ENCODE results near the gene ZC3H14.

DNA sequence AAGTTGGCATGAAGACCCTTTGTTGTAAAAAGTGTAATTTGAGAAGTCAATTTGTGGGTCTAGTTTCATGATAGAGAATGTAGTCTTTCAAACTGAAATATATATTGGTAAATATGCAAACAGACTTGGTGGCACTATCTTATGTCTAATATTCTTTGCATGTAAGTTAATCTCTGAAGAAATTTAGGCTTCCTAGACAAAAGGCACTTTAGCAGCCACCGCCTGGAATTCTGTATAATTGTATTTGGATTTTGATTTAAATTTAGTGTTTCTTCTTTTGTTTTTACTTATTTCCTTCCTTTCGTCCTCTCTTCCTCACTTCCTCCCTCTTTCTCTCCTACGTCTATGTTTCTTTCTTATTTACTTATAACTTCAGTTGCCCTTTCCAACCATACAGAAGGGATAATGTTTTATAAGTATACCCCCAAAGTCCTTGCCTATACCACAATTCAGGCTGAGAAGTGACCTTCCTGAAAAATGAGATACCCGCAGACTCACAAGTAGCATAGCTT is 215.6 kb upstream of the SEL1L start:
- PRO-cap: no peak

- PRO-cap: no peak
These were observed 1159.3 kb upstream of the SEL1L start for GRCh38 chr14:82693002-82693333.

- PRO-cap: no peak
These were observed 1358.6 kb upstream of the FLRT2 start for GRCh38 chr14:84171368-84171696.

- PRO-cap: bidirectional peak, plus-strand start at chr14:85529468, minus-strand start at chr14:85529480
These were observed 805 bp upstream of the FLRT2 start for GRCh38 chr14:85528907-85529771.

DNA sequence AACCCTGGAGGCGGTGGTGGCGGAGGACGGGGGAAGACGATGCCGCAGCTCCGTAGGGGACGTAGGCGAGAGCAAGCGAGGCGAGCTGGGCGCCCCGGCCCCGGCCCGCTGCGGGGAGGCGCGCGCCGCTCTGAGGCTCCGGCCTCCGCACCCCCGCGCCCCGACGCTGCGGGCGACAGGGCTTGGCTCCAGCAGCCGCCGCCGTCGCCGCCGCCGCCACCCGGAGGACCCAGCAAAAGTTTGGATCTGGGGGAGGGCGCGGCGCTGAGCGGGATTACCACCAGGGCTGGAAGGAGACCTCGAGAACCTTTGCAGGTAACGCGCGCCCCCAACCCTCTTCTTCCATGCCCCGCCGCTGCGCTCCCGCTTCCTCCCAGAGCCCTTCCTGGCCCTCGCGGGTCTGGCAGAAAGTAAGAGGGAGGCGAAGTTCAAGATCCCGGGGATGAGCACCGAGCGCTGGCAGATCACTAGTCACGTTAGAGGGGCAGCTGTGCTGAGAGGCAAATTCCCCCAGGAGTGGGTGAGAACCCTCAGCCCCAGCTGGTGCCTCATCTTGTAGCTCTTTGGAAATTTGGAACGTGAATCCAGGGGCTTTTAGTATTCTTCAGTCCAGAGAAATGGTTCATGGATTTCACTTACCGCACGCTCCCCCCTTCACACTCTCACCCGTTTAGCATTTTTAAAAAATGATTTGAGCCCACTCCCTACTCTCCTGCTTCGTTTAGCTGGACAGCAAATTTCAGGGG is 3.9 kb downstream of the FLRT2 start:
- PRO-cap: no peak

DNA sequence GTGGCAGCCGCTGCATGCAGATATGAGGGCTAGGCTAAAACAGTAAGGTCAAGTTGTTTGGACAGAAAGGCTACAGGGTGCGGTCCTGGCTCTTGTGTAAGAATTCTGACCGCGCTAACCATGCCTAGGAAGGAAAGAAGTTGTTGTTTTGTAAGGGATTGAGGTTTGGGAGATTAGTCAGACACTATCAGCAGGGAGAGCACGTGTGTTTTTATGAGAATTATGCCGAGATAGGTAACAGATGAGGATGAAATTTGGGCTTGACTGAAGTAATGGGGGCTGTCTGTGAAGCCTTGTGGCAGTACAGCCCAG is 205.1 kb downstream of the FLRT2 start:
- PRO-cap: no peak

- PRO-cap: no peak
These were observed 381.5 kb downstream of the GALC start for GRCh38 chr14:87611588-87611833.

DNA sequence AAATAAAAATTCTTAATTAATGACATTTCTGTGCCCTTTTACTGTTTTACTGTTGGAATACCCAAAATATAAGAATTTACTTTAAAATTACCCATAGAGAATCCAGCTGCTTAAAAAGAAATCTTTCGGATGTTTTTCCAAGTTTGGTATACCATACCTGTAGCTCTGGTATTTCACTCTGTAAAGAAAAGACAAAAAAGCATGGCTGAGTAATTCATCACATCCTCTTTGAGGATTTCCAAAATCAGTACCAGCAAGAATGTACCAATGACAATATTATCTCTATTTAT is 43.3 kb downstream of the GALC start:
- PRO-cap: no peak

DNA sequence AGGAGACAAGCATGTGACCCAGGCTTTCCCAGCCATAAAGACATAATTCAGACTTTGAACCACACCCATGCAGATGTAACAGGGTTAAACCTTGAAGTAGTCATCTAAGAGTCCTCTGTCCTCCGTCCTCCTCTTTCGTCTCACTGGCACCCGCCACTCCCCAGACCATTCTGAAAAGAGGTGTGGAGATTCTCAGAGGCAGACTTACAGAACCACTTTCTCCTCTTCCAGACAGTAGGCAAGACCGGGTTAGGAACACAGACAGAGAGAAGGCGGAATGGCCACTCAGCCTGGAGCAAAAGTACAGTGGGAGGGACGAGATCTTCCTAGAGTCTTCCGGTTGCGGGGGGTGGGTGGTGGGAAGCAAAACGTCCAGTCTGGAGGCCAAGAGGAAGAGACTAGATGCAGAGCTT is 120.6 kb downstream of the KCNK10 start:
- PRO-cap: no peak

DNA sequence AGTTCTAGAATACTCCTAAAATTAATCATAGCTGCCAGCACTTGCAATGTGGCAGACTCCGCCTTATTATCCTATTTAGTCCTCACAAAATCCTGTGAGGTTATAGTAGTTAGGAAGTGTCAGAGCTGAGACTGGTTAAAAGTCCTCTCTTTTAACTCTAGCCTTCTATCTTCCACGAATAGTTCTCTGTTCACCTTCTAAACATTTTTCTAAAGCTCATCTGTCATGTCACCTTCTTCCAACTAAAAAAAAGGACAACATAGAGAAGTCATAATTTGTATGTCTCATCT is 74.3 kb downstream of the KCNK10 start:
- PRO-cap: no peak

DNA sequence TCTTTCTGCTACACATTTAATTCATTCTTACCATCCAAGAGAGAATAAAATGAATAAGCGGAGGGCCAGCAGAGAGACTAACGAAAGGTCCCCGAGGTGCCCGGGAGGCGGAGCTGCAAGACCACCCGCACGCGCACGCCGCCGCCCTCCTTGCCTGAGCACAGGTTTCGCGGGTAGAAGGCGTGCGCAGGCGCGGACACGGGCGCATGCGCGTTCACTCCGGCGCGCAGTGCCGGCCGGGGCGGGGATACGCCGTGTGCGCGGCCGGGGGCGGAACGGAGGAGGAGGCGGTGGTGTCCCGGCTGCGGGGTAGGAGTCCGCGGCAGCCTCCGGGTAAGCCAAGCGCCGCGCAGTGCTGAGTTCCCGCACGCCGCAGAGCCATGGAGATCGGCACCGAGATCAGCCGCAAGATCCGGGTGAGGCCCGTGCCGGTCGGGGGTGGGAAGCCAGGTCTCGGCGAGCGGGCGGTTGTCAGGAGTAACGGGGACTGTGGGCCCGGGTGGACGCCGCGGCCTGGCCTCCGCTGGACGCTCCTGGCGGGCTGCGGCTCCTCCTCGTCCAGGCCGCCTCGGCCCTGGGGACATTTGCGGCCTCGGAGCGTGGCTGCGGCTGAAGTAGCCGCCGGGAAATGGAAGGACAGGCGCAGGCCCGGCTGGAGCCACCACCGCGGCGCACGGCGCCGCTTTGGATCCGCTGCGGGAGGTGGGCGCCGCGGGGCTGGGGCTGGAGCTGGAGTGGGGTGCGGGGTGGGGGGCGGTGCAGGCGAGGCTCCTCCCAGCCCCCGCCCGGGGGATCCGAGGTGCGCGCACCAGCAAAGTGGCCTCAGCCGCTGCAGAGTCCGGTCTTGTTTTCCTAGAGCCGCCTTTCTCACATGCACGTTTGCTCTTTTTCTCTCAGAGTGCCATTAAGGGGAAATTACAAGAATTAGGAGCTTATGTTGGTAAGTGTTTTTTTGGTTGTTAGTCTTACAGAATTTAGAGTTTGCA is at the start of gene ZC3H14:
ZC3H14 (plus strand) TSS at position 284 of the 986 bp plus-strand sequence.
- PRO-cap: bidirectional peak, plus-strand start at position 261 of the sequence, minus-strand start at position 162 of the sequence; unidirectional peak, minus-strand start at position 686 of the sequence

GRCh38 chr14:88682078-88682545 is 110.6 kb downstream of the EML5 start:
- PRO-cap: no peak

DNA sequence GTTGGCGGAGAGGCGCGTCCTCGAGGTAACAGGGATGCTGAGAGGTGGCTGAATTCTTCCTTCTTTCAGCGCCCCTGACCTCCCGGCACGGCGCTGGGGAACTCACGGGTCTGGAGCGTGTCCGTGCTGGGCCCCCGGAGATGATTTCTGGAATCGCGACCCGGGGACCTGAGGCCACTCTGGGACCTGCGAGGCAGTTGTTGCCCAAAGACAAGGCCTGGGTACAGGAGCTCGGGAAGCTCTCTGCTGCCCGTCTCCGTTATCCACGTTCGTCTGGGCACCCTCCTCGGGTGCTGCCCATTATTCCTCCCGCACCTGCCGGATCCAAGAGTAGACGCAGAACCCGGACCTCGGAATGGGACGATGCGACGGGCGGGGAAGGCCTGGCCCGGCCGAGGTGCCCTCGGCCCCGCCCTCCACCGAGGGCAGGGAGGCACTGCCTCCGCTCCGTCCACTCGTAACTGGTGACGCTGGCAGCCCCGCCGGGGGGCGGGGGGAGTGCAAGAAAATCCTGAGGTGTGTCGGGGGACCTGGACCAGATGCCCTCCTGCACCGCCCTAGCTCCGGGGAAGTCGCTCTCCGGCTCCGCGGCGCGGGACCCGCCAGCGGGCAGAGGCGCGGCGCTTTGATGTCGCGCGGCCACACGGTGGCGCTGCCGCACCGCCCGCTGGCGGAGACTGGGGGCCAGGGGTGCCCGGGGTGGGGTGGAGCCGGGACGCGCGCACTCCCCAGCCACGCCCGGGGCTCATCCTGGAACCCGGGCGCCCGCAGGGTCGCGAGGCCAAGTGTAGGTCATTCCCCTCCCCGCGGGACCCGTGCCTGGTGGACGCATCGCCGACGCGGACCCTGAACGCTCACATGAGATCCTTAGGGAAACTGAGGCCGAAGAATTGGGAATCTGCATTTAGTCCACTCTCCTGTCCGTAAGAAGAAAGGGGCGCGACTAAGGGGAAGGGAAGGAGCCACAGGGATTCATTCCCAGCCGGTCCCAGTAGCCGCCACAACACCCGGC is 202.7 kb downstream of the TTC8 start:
- PRO-cap: no peak

GRCh38 chr14:89214041-89214855 is 202.8 kb downstream of the FOXN3 start:
- PRO-cap: no peak

GRCh38 chr14:89253746-89254718 is 163.0 kb downstream of the FOXN3 start:
- PRO-cap: no peak

- PRO-cap: no peak
These were observed 158.1 kb downstream of the FOXN3 start for GRCh38 chr14:89258893-89259278.

DNA sequence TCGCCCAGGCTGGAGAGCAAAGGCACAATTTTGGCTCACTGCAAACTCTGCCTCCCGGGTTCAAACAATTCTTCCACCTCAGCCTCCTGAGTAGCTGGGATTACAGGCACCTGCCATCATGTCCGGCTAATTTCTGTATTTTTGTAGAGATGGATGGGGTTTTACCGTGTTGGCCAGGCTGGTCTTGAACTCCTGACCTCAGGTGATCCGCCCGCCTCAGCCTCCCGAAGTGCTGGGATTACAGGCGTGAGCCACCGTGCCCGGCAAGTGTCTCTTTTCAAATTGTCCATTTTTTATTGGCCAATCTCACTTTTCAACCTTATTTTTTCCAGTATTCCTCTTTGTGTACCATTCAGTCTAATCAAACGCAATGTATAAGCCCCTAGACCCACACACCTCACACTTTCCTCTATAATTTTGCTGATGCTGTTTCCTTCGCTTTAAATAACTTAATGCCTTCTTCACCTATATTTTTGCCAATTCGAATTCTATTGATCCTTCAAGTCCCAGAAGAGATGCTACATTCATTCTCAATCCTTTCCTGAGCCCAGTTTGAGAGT is 167.8 kb upstream of the FOXN3 start:
- PRO-cap: no peak

- PRO-cap: no peak
These were observed 181.1 kb downstream of the EFCAB11 start for GRCh38 chr14:89773322-89773849.

- PRO-cap: no peak
These were observed 43.8 kb downstream of the EFCAB11 start for GRCh38 chr14:89910692-89911227.

DNA sequence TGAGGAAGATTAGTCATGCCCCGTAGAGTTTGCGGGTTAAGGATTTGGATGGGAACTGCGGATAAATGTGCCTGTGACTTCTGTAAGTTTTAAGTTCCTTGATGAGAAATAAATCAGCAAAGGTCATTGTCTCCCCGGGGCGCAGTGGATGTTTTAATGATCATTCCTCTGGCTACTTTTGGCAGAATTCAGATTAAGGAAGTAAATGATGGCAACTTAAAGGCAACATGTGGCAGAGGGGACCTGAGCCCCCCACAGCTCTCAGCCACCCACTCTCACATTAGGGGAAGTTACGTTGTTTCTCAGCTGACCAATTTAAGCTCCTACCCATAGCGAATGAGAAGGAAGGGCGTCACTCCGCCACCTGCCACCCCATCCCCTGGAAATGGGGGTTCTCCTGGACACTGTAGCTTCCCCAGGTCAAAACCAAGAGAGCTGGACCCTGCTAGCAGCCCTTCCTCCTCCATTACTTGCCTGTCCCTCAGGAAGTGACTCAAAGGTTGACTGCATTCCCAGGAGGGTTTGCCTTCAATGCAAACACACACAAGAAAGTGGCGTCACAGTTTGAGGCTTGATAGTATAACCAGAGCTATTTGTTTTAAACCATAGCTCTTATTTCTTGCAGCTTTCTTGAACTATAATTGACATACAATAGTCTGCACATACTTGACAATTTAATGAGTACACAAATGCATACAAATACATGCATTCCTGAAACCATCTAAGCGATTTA is 79.0 kb downstream of the KCNK13 start:
- PRO-cap: no peak